Measurements from ENCODE around the gene SLCO6A1.

DNA sequence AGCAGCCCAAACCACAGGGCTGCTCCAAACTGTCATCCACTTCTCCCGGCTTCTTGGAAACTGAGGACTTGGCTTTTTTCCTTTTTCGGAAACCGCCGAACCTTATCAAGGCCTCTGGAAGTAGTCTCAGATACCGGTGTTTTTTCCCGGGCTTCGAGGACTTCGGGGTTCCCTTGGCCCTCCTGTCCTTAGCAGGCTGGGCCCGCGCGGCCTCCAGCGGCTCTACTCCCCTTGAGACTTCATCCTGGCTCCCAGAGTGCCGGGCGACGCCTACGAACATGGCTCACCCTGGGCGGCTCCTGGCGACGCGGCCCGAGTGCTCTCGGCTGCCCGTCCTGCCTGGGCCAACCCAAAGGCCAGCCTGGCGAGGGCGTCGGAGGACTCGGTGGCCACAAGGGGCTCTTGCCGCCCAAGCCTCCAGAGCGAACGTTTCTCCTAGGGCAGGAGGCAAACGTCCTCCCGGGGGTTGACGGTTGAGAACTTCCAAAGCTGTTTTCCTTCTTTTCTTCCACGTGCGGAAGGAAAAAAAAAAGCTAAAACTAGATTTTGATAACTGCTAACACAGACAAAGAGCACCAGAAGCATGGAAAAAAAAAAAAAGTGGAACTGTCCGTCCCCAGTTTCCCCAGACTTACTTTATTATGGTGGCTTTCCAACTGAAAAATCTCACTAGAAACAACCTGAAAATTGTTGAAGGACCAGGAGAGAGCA lies at the start of gene SLCO6A1:
Gene SLCO6A1 (minus strand): TSS at position 437 of the 711 bp plus-strand sequence.
- PRO-cap, 2 experiments, result no peak in any of the 2 experiments

DNA sequence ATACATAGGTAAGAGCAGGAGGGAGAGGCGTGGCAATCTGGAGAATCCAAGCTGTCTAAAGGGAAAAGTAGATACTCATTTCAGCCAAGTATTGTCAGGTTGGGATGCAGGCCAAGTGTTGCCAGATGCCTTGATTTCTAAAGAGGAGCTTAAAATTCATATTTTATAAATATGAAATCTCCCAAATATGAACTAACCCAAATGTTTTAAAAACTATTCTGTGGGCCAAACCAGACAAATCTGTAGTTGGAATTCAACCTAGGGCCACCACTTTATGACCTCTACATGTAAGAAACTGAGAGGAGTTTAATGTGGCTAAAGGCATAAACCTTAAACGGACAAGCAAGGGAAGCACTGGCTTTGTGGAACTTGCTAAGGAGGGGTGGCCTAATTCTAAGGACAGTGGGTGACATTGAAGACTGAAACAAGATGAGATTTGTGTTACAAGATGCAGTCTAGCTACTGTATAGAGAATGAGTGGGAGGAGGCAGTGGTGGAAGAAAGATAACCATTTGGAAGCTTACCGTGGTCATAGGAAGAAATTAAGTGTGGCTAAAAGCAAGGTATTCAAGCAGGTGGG lies 4.4 kb downstream of the PAM start:
- PRO-cap, 2 experiments, result no peak in any of the 2 experiments

GRCh38 chr5:102868011-102868313 lies 112.9 kb downstream of the PAM start:
- PRO-cap, 2 experiments, result no peak in any of the 2 experiments

GRCh38 chr5:102958939-102959388 lies 161.0 kb downstream of the GIN1 start:
- PRO-cap, 2 experiments, result no peak in any of the 2 experiments

DNA sequence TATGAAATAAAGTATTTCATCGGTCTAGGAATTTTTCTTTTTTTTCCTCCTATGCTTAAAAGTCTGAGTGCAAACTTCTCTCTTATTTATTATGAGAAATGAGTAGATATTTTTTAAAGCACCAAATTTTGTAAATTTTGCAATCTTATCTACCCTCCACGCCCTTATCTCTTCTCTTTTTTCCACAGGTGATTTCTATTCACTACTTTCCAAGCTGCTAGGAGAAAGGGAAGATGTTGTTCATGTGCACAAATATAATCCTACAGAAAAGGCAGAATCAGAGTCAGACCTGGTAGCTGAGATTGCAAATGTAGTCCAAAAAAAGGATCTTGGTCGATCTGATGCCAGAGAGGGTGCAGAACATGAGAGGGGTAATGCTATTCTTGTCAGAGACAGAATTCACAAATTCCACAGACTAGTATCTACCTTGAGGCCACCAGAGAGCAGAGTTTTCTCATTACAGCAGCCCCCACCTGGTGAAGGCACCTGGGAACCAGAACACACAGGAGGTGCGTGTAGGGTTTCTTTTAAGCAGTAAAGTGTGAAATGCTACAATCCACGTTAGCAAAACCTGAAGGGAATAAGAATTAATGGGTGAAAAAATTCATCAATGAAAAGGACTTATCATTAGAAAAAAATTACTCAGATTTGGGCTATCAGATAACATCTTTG lies 145.9 kb downstream of the GIN1 start:
- PRO-cap, 2 experiments, result no peak in any of the 2 experiments

DNA sequence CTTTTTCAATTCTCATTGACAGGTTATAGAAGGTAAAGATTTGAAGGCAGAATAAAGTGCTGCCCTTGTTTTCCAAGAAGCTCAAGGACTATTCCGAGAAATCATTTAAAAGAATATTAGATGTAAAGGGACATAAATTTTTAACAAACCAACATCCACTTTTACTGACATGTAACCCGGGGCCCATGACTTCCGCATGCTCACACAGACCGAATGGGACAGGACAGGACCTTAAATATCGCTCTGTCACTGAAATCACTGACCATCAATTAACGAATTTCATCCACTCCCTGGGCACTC lies 611 bp downstream of the NUDT12 start:
- PRO-cap, 2 experiments, result no peak in any of the 2 experiments

- PRO-cap, 2 experiments, result no peak in any of the 2 experiments
Observed at GRCh38 chr5:106508871-106509271, 1161.9 kb downstream of the EFNA5 start.

DNA sequence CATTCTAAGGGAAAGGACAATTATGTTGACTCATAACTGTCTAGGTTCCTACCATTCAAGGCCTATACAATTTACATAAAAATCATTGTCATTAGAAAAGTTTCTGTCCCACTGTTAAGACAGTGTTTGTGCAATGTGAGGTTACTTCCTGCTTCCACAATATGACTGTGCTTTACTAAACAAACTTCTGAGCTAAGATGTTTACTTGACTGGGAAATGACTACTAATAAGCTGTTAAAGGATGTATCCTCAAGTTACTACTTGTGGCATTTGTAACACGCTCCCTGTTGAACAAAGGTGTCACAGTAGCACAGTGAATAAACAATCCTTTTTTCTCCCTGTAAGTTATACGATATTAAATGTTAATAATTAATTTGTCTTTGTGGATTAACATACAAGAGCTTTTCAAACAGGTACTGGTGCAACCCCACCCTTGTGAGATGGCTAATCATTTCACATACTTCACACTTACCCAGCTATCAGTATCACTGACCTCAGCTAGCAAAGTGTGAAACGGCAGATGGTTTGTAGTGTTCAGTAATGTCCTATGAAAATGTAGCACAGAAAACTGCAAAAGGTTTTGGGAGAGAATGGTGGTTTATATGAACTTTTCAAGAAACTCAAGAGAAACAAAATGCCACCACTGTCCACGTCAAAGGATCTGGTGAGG lies 195.8 kb downstream of the EFNA5 start:
- PRO-cap, 2 experiments, result no peak in any of the 2 experiments

DNA sequence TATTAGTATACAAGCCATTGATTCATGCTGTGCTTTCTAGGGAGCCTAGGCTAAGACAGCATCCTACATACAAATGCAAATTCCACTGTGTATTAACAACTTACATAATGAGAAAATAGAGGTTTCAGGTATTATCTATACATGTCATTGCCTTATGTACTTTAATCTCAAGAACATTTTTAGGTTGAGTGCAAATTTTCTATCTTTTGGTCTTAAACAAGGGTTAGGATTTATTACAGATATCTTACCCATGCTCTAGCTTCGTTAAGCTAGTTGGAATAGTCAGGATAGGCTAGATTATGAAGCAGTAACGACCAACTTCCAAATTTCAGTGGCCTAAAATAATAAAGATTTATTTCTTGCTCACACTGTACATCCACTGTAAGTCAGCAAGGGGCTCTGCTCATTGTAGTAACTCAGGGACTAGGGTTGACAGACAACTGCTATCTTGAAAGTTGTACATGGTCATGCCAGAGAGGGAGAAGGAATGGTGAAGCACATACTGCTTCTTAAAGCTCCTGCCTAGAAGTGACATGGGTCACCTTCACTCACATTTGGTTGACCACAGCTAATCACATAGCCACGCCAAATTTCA lies 140.8 kb downstream of the EFNA5 start:
- PRO-cap, 2 experiments, result no peak in any of the 2 experiments

DNA sequence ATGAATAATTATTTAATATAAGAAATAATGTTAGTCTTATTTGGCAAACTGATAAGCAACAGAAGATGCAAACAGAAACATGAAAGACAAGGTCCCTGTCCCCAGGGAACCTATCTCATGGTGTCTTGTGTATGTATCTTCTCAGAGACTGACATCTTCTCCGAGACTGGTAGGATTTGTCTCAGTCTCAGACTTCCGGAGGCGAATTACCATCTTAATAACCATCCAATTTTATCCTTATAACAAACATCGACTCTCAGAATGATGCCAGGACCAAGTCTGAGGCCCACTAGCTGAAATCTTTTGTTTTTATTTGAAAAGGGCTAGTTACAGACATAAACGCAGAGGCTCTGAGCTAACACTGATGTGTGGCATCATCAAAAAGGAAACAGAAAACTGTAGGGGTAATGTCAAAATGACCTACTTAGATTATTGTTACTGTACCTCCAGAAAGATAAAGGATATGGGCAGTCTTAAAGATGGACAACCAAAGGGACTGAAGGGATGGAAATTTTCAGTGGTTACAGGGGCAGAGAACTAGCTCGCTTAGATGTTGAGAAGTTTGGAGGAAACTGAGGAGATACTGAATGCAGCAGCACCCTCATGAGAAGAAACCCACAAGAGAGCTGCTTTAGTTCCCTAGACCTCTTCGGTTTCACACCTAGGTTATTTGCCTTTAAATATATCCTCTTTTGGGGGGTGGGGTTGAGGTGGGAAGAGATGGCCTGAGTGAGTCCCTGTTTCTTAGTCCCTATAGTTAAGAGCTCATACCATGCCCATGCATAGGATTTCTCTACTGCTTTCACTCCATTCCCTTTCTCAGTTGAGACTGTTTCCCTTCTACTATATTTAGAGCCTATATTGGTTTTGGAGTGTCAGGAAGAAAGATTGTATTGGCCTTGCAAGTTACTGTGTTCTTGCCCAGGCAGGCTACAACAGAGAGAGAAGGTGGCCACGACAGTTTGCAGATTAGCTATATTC lies 320.2 kb upstream of the EFNA5 start:
- PRO-cap, 2 experiments, result no peak in any of the 2 experiments

GRCh38 chr5:108089112-108089796 lies 292.6 kb downstream of the FBXL17 start:
- PRO-cap, 2 experiments, result no peak in any of the 2 experiments

DNA sequence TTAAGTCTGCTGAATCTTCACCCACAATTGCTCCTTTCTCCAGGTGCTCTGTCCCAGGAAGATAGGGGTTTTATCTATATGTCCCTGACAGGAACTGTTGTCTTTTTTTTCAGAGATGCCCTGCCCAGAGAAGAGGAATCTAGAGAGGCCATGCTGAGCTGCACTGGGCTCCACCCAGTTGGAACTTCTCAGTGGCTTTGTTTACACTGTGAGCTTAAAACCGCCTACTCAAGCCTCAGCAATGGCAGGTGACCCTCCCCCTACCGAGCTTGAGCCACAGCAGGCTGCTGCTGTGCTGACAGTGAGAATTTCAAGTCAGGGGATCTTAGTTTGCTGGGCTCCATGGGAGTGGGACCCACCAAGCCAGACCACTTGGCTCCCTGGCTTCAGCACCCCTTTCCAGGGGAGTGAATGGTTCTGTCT lies 169.0 kb downstream of the FBXL17 start:
- PRO-cap, 2 experiments, result no peak in any of the 2 experiments

- PRO-cap, 2 experiments, result no peak in any of the 2 experiments
Observed at GRCh38 chr5:108359226-108360058, 22.5 kb downstream of the FBXL17 start.

GRCh38 chr5:108620704-108621227 lies 126.9 kb upstream of the FER start:
- PRO-cap, 2 experiments, result no peak in any of the 2 experiments

- PRO-cap, 2 experiments, result peak in 2 of 2 experiments; most common plus-strand start chr5:108727882 (in 2); most common minus-strand start chr5:108727748 (in 1)
Observed at GRCh38 chr5:108727580-108728508, 19.9 kb upstream of the FER start.

DNA sequence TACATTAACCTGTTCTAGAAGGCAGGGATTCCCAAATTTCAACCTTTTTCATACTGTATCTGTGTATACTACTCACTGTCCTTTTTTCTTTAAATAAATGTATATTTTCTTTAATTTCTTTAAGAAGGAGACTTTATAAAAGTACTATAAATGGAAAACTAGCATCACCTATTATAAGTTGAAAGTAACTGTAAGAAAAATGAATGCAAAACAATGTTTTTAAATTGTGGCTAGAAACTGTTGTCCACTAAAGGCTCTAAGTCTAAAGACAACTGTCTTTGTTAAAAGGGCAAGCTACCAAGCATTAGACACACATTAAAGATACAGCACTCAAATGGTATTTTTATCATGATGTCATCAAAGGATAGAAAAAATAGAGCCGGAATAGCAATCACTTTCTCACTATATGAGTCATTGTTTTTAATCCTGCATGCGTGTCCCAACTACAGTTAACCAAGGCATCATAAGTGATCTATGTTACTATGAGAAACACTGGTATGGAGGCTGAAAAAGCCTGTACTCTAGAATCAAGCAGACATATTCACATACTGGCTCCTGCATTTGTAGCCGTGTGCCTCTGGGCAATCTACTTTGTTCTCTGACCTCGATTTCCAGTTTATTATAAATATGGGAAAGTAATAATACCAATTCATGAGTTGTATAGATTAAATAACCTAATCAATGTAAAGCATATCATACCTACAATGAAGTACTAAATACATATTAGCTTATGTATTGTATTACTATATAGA lies 1.8 kb upstream of the PJA2 start:
- PRO-cap, 2 experiments, result peak in 1 of 2 experiments; most common plus-strand start position 507 of the sequence (in 1); most common minus-strand start position 312 of the sequence (in 1)

DNA sequence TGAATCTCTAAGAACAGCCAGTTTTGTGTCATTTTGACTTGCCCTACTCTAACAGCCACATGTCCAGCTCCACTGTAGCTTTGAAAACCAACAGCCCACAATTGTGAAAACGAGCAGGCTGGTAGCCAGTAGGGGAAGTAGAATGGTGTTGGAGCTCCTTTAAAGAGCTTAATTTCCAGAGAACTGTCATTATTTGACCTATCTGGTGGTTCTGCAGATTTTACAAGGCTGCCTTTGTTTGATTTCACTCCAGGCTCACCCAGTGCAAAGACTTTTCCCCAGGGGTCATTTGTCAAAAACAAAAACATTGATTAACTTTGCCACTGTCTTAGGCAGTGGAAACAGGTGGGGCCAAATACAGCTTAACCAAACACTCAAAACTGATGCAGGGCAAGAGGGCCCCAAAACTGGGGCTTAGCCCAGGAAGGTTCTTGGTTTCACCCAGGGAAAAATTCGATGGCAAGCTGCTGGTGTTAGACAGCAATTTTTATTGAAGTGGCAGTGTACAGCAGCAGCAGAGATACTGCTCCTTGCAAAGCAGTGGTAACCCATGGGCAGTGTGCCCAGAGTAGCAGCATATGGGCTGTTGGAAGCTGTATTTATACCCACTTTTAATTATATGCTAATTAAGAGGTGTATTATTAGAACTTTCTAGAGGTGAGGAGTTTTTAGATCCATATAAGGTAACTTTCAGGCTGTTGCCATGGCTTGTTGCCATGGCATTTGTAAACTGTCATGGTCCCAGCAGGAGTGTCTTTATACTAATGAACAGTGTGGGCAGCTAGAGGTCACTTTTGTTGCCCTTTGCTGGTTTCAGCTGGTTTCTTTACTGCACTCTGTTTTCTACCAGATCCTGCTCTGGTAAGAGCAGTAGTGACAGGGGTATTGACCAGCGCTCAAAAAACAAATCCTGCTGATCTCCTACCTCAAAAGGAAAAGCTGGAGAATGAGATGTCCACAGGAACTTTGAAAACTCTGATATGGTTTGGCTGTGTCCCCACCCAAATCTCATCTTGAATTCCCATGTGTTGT lies 3.5 kb upstream of the PJA2 start:
- PRO-cap, 2 experiments, result no peak in any of the 2 experiments

DNA sequence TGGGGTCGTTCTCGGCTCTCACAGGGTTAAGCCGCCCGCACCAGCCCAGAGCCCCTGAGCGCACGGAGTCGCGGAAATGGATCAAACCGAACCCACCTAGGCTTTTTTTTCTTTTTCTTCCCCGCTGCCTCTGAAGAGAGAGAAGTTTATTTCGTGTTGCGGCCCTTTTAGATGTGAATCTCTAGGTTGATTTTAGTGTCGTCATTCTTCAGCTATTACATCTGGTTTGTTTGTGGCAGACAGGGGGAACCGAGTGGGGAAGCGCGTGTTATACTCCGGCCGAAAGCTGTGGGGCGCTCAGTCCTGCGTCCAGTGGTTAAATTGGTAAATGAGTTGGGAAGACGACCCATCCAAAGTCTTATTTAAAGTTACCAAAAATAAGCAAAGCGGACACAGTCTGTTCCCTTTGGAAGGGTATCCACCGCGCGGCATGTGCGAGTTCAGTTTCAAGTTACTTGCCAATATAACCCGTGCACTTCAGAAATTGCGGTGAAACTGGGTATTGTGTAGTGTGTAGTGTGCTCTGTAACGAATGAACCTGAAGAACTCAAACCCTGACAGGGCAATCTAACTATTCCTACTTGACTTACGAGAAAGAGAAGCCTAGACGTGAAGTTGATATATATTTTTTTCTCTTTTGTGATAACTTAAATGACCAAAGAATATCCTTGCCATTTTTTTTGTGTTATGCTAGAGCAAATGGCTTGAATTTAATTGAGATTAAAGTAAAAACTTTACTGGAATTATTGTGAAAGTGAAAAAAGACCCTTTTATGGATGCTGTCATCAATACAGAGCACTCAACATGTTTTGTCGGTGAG lies 1.4 kb downstream of the MAN2A1 start:
- PRO-cap, 2 experiments, result peak in 2 of 2 experiments; most common plus-strand start position 229 of the sequence (in 2); most common minus-strand start position 142 of the sequence (in 2)

GRCh38 chr5:109900979-109901821 lies 211.5 kb downstream of the MAN2A1 start:
- PRO-cap, 2 experiments, result no peak in any of the 2 experiments

- PRO-cap, 2 experiments, result no peak in any of the 2 experiments
Observed at GRCh38 chr5:110000544-110001137, 310.9 kb downstream of the MAN2A1 start.